ENCODE results near the genes PPP1R32 and SYT7.

DNA sequence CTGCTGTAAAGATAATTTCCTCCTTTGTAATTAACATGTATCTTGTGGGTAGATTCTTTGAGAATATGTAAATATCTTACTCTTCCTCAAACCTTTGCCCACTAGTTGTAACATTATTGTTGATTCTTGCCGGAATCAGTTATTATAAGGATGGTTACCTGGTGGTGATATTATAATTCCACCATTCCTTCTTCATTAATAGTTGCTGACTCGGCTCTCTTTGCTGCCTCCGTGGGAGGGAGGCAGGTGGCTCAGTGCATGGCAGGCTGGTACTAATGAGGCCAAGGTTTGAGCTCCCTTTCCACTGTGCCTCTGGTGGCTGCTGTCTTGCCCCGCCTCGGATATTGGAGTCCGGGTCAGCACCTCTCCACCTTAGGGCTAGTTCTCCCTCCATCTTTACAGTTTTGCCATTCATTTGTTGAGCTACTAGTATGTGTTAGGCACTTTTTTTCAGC, 12.6 kb downstream of the CD6 start:
- PRO-cap, 2 experiments = peak in 2 of 2 experiments; most common plus-strand start position 254 of the sequence (in 1); most common minus-strand start position 274 of the sequence (in 2)

- PRO-cap, 2 experiments = peak in 2 of 2 experiments; most common plus-strand start chr11:61027661 (in 2); most common minus-strand start chr11:61027551 (in 1)
Observed at GRCh38 chr11:61027272-61027959, 55.9 kb downstream of the CD6 start.

DNA sequence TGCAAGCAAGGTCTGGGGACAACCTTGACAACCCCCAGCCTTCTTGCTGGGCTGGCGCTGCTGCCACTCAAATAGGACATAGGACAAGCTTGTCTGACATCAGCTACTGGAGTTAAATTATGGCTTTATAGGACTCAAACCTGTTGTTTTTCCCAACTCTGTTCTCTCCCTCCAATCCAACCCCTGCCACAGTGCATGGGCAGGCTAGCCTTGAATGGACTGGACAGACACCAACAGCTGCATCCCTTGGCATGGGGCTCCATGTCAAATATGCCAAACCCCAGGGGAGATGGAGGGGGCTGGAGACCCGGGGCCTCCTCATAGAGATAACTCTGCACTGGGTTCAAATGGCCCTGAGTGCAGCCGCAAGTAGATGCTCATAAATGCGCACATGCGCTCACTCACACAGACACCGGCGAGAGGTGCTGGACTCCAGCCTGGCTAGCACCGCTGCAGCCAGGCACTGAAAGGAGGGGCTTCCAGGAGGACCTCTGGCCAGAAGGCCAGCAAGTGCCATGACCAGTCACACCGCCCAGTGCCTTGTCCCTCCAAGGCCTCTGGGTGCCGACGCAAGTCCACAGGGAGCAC, 28.9 kb downstream of the CD5 start:
- PRO-cap, 2 experiments = no peak in any of the 2 experiments

- PRO-cap, 2 experiments = no peak in any of the 2 experiments
Observed at GRCh38 chr11:61149617-61149813, 11.7 kb downstream of the VPS37C start.

DNA sequence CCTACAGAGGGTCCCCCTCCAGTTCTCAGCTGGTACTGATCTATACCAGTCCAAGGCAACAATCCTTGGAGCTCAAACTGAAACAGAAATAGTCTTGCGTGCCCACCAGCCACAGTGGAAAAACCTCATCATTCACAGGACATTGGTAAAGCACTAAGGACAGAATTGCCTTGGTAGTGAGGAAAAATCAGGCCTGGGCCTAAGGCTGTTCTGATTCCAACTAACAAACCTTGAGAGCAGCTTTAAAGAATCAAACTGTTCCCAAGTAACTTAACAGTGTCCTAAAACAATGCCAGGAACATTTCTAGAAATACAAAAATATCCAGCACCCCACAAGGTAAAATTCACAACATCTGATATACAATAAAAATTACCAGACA, 7.4 kb downstream of the VPS37C start:
- PRO-cap, 2 experiments = no peak in any of the 2 experiments

GRCh38 chr11:61162039-61162897, 1.0 kb upstream of the VPS37C start:
- PRO-cap, 2 experiments = no peak in any of the 2 experiments

DNA sequence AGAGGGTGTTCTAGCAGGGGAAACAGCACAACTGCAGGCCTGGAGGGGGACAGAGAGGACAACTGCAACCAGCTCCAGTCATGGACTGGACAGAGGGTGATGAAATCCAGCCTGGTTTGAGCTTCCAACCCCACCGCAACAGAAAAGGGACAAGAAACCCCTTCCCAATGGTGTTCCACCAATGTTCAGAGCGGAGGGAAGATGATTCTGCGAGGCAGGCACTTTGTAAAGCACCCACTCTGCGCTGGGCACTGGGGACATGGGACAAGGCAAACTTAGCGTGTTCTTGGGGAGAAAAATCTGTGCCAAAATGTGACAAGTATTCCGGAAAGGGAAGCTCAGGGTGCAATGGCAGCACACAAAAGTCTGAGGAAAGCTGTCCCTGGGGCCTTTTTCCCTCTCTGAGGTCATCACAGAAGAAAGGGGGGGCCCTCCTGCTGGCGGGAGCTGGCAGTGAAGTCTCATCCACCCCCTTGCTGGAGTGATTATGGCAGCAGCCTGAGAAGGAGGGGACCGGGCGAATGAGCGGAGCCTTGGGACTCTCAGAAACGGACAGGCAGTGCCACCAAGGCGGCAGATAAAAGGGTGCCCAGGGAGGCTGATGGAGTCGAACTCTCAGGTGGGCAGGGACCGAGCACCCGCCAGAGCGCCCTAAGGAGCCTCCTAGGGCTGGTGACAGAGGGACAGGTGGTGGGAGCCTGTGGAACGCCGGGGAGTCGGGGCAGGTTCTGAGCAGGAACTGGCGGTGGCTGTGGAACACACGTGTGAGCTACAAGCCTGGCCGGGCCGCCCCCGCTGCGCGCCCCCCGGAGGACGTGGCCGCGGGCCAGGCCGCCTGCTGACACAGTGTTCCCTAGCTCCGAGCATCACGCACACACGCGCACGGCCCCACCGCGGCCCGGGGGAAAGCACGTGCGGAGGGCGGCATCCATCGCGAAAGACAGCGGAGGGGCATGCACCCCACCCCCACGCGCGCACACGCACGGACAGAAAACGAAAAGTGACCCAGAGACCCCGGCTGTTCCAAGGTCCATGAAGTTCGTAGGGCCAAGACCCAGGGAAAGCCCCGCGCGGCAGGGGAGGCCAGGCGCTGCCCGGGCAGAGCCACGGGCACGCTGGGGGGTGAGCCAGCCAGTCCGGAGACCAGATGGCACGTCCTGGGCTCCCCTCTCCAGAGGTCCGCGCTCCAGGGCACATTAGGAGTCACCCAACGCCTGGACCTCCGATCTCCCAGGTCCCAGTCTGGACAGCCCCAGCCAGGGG, 1.2 kb downstream of the VWCE start:
- PRO-cap, 2 experiments = no peak in any of the 2 experiments

GRCh38 chr11:61299323-61300356, 4.5 kb upstream of the VWCE start:
- PRO-cap, 2 experiments = no peak in any of the 2 experiments

DNA sequence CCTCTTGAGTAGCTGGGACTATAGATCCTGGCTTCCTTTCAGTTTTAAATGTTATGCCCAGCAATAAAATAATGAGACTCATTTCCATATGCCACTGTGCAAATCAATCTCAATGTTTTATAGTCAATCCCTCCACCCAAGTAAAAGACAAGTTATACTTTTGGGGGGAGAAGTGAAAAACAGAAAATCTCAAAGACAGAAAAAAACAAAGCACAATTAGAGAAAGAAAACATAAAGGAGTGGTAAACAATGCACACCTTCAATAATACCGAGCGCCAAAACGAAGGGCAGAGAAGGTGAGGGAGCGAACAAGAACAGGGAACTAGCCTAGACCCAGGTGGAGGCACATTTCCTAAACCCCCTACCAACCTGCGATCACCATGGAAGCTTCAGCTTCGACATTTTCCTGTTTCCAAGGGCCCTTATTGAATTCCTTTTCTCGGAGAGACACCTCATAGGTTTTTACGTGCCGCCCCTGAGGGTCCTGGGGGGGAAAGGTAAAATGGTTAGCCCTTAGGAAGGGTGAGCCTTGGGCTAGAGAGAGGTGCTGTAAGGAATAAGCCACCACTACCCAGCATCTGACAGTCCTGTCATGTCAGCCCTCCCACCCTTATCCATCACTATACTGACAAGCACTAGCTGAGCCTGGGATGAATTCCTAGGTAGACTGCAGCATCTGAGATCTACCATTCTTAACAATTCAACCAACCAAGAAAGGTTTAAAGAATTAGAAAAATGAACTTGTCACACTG, 6.3 kb downstream of the DDB1 start:
- PRO-cap, 2 experiments = no peak in any of the 2 experiments

- PRO-cap, 2 experiments = no peak in any of the 2 experiments
Observed at GRCh38 chr11:61447969-61448444, 18.1 kb downstream of the SDHAF2 start.

DNA sequence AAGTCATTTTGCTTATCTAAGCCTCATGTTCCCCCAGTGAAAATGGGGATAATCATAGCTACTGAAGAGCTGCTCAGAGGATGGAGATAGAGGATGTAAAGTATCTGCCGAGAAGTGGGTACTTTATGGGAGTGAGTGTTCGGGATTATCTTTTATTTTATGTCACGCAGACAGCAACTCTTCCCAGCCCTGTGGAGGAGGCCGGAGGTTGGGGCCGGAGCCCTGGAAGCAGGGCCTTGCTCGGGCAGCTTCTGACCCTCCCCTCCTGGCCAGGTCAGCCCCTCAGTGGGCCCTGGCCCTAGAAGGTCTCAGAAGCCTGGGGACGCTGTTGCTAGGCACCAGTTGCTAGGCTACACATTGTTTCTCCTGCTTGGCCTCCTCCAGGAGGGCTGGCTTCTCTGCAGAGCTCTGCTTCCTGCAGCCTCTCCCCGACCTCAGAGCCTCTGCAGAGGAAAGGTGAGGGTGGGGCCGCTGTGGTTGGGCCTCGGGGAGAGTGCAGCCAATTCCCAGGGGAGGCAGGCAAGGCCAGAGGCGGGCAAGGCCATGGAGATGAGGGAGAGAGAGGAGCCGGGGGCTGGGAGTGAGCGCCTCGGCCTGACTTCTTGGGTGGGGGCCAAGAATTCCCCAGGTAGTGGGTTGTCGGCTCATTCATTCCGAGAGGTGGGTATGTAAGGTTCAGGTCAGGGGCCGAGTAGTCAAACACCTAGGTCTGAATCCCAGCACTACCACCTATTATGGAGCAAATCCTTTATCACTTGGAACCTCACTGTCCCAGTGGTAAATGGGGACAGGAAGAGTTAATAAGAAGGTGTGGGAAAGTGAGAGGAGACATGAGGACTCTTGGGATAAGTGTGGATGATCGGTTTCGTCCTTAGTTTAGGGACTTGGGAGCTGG, at the start of gene PPP1R32:
Gene PPP1R32, plus strand, starts transcription at position 360 of the 895 bp plus-strand sequence.
- PRO-cap, 2 experiments = no peak in any of the 2 experiments

DNA sequence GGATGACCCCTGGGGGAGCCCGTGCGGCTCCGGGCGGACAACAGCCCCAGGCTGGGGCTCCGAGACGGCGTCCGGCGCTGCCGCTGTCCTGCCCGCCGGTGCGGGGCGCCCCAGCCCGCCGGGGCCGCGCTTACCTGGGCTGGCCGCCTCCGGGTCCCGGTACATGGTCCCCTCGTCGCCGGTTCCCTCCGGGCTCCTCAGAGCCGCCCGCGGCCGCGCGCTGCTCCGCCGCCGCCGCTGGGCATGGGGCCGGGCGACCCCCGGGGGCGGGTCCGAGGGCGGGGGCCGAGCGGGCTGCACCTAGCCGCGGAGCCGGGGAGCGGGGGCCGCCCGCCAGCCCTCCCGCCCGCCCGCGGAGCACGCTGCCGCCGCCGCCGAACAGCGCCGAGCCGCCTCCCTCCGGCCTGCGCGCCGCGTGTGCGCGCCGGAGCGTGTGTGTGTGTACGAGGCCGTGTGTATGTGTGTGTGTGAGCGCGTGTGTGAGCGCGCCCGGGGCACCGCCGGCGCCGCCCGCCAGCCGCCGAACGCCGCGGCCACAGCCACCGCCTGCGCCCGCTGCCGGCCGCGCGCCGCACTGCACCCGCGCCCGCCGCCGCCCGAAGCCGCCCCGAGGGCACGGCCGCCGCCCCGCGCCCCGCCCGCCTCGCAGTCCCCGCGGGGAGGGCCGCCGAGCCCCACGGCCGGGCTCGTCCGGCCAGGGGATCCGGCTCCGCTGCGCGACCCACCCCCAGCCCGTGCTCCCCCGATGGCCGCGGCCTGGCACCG, at the start of gene SYT7:
Gene SYT7, minus strand, starts transcription at position 421 of the 765 bp plus-strand sequence.
- PRO-cap, 2 experiments = peak in 1 of 2 experiments; most common minus-strand start position 469 of the sequence (in 1)

DNA sequence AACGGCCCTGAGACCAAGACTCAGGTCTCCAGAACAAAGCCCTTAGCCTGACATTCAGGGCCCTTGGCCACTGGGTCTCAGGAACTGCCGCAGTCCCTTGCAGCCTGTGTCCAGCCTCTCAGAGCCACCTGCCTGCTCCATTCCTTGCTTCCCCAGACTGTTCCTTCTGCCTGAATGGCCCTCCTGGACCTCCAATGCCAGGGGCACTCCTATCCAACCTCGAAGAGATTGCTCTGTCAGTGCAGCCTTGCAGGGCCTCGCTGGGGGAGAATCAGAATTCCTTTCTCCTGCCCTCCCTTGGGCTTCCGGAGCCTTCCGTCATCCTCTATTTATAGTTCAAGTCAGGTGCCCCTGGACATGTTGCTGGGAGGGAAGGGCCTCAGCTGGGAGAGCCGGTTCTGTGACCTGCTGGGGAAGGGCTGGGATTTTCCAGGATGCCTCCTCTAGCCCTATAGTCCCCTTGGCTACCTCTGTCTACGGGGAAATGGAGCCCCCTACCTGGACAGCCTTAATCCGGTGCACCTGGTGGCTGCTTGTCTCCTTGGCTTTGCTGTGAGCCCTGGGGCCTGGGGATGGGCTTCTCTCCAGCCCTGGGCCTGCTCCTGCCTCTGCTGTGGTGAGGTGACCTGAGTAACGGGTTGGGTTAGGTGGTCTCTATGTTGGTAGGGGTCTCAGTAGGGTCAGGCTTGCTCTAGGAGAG, 45.8 kb upstream of the SYT7 start:
- PRO-cap, 2 experiments = no peak in any of the 2 experiments

GRCh38 chr11:61782651-61783455, 9.5 kb downstream of the TMEM258 start:
- PRO-cap, 2 experiments = no peak in any of the 2 experiments

DNA sequence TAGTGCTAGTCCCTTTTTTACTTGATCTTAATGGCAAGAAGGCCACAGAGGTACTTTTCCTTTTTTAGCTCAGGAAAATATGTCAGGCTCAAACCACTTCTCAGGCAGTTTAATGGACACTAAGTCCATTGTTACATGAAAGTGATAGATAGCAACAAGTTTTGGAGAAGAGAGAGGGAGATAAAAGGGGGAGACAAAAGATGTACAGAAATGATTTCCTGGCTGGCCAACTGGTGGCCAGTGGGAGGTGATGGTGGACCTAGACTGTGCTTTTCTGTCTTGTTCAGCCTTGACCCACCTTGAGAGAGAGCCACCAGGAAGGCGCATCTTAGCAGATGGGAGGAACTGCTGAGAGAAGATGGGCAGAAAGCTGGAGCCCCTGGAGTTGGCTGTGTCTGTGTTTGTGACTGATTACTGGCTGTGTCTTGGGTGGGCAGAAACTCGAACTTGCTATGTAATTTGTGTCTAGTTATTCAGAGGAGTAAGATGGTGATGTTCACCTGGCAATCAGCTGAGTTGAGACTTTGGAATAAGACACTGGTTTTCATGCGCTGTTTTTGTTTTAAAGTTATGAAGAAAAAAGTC, 4.0 kb downstream of the FEN1 start:
- PRO-cap, 2 experiments = no peak in any of the 2 experiments

DNA sequence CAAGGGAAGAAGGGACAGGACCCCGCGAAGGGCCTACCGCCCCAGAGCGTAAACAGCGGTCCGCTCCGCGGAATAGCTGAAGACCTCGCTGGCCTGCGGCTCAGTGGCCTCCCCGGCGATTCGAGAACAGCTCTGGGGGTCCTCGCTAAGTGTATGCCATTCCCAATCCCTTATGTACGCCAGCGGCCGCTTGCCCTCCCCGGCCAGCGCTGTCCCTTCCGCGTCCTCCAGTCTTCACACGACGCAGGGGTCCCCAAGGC, 1.1 kb downstream of the FADS1 start:
- PRO-cap, 2 experiments = no peak in any of the 2 experiments

DNA sequence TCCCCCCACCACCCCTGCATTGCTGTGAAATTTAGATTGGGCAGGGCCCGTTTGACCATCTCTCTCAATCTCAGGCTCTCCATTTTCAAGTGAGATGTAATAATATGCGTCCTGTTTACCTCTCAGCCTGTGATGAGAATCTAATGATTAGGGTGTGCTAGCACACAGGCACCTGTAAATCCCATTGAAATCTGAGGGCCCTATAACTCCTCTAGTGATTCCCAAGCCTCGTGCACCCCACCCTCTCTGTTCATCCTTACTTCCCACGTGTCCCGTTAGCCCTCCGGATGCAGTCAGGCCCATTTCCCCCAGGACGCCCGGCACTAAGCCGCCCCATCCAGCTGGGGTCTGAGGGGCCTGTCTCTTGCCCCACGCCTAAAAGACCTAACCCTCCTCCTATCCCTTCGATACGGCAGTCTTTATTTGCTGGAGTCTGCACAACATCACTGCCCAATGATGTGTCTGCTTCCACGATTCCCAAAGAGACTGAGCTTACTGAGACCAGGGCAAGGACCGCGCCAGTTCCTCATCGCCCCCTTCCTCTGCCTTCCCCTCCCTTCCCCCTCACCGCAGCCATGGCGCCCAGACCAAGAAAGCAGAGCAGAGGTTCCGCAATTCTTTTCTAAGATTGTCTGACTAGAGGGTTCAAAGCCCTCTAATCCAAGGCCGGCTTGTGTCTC, 1.1 kb upstream of the FADS2 start:
- PRO-cap, 2 experiments = no peak in any of the 2 experiments

DNA sequence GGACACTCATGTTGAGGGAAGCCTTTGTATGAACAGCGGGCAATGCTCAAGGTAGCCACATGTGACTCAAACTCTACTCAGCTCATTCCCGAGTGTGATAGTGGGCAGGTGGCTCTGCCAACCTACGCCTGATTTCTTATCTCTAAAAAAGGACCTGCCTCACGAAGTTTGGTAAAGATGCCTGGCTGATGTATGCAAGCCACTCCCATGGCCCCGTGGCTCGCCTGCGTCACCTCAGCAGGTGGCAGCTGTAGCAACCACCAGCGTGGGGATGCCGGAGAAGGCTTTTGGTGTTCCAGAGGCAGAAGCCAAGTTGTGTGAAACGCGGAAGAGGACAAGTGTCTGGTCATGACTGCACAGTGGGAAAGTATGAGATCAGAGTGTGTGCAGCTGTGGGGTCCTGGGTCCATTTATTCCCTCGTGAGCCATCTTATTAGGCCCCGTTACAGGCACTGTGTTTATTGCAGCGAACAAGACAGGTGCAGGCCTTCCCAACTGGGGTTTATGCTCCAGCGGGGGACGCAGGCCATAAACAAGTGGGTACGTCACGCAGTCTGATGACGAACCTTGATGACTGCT, 5.5 kb downstream of the FADS2 start:
- PRO-cap, 2 experiments = peak in 1 of 2 experiments; most common plus-strand start position 280 of the sequence (in 1); most common minus-strand start position 144 of the sequence (in 1)

GRCh38 chr11:61977260-61977726, 9.9 kb upstream of the FTH1 start:
- PRO-cap, 2 experiments = no peak in any of the 2 experiments

DNA sequence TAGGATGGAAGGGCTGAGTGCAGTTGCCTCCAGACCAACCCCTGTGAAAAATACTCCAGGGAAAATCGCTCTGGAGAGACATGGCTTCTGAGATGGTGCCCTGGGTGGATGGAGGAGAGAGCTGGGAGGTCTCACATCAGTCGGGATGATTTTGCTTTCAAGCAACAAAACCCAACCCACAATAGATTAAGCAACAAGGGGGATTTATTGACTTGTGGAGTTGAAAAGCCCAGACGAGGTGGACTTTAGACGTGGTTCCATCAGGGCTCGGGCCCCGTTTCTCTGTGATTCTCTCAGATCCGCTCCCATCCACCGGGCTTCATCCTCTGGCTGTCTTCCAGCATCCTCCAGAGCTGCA, 13.2 kb upstream of the FTH1 start:
- PRO-cap, 2 experiments = no peak in any of the 2 experiments